ENCODE measurements around a stretch of chr6.

DNA sequence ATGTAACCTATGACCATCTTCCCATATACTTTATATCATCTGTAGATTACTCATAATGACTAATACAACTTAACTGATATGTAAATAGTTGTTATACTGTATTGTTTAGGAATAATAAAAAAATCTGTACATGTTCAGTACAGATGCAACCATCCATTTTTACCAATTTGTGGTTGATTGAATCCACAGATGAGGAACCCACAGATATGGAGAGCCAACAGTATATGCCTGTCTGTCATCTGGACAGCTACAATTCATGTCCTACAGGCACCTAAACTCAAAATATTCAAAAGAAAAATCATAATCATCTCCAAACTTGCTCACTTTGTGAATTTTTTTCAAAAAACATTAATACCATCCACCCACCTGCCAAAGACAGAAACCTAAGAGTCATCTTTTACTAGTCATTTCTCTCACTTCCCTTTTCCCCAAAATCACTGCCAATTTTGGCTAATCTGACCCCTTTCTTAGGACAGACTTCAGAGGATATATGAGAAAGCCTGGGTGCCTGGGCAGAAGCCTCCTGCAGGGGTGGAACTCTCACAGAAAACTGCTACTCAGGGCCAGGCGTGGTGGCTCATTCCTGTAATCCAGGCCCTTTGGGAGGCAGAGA lies 4.1 kb downstream of the DEK start:
- PRO-cap, result no peak

- PRO-cap, result no peak
Measured at GRCh38 chr6:19432960-19433628, 404.1 kb upstream of the ID4 start.

- PRO-cap, result bidirectional peak, plus-strand start at chr6:19837370, minus-strand start at chr6:19836995
Measured at GRCh38 chr6:19836564-19837268, 454 bp upstream of the ID4 start.

- PRO-cap, result no peak
Measured at GRCh38 chr6:19837780-19838975, 1.0 kb downstream of the ID4 start.

- PRO-cap, result no peak
Measured at GRCh38 chr6:19892259-19892725, 55.1 kb downstream of the ID4 start.

- PRO-cap, result no peak
Measured at GRCh38 chr6:20210850-20211554, 1.3 kb downstream of the MBOAT1 start.

DNA sequence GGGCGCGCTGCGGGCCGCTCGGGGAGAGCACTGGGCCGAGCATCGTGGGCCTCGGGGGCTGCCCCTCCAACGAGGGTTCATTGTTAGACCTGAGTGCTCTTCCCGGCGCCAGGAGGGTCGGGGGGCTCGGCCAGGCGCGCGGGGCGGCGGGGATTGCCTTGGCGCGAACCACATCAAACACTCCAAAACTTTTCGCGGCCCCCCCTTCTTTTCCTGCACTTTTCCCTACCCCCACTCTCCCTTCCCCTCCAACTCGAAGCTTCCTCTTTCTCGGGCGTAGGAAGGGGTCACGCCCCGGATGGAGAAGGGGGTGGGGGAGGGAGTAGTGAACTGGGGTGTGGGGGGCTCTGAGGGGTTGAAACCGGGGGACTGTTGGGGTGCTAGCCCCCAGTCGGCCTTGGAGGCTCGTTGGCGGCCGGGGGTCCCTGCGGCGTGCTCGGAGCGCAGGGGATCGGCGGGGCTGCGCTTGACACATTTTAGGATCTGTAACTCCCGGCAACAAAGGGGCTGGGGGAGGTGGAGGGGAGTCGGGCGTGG lies 1.1 kb downstream of the E2F3 start:
- PRO-cap, result no peak

DNA sequence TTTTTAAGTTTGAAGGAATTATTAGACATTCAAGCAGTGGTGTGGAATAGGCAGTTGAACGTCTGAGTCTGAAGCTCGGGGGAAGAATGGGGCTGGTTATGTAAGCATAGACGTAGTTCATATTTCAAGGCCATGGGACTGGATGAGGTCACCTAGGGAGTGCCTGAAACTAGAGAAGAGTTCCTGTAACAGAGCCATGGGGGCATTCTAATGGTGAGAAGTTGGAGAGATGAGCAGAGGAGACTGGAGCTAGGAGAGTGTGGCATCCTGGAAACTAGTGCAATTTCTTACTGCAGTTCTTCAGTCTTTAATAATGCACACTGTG lies 6.5 kb downstream of the CDKAL1 start:
- PRO-cap, result no peak

GRCh38 chr6:20564737-20565283 lies 30.6 kb downstream of the CDKAL1 start:
- PRO-cap, result no peak

DNA sequence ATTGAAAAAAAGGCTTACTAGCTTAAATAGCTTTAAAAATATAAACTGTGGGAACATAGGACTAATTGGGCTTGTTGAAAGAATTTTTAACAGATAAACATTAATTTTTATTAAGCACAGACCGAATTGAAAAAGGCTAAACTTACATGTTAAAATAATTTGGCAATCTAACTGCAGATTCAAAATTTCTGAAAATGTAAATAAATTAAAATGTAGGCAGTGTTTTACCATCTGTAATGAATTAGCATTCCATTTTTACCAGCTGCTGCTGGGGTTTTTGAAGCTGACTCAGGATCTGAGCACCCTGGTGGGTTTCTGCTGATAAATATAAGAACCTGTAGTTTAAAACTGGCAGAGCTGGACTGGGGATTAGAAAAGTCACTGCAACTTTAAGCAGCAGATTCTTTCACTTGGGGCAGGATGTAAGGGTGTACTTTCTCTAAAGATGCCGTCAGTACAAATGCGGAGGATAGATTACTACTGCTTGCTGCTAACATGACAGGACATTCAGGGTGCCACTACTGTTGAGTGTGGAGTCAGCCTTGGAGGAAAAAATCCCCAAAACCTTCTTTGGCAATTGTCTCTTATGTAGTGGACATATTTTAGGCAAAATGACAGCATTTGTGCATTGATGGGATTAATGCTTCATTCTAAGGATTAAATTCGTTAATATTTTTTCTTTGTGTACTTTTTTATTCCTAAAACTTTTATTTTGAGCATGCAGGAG lies 341.8 kb downstream of the CDKAL1 start:
- PRO-cap, result no peak

- PRO-cap, result no peak
Measured at GRCh38 chr6:20877194-20877795, 343.0 kb downstream of the CDKAL1 start.

GRCh38 chr6:21457534-21458159 lies 135.9 kb upstream of the SOX4 start:
- PRO-cap, result no peak

DNA sequence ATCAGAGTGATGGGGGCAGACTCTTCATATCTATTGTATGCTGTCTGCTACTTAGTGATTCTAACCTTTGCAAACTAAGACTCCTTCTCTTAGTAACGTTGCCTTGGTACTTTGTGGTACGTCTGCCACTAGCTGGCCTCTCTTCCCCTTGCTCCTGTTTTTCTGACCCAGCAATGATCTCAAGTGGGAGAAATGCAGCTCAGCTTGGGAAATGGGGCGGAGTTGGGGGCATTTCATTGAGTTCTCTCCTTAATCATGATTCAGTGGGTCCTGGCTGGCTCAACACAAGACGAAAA lies 55.4 kb upstream of the SOX4 start:
- PRO-cap, result no peak

DNA sequence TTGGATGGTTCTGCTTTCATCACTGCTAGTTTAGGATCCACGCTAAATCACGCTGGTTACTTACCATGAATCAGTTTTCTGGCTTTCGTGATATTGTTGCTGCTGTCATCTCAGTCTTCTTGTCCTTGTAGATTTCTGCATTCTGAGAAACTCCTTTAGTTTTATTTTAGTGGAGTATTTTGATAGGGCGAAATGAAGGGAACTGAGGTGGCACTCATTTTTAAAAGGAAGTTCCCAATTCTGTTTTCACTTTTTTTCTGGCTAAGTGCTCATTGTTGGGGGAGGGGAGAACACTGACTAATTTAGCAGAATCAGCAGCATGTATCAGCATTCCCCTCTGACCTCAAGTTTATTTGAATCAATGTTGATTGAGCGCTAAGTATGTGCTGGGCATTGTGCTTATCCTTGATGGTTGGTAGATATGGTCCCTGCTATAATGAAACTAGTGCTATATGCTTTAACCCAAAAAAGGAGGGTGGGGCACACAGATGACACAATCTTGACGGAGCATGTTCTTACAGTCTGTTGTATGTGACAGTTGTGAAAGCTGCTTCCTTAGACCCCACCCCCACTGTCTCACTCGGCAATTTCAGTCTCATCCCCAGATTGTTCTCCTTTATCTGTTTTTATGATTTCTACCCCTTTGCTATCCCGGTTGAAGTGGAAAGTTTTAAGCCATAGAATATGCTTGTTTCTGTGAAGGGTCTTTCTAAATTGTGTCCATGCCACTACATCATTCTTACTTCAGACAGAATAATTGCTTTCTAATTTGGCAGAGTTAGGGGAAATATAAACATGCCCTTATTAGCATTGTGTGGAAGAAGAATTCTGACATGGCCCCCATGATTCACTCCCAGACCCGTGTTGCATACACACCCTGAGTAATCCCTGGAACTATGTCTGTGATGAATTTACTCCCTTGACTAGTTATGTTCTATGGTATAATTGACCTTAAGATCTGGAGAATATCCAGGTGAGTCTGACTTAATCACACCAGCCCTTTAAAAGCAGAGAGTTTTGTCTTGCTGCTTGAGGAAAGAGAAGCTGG lies 262.5 kb downstream of the SOX4 start:
- PRO-cap, result no peak

- PRO-cap, result unidirectional peak, minus-strand start at chr6:22043409
Measured at GRCh38 chr6:22043258-22044028, 253.4 kb downstream of the PRL start.

DNA sequence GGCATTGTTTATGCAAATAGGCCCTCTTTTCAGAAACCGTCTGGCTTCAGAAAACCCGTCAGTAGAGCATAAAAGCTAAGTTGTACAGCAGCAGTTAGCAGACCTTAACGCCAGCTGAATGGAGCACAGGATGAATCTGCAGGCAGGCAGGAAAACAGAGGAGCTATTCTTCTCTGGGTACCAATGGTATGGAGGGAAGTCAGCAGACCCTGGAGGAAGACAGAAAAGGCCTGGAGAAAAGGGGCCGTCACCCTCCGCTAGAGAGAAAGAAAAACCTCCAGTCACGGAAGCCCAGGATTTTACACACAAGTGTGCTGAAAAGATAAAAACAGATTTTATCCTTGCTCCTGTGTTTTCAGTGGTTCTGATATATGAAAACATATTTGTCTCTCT lies 215.7 kb downstream of the HDGFL1 start:
- PRO-cap, result no peak

DNA sequence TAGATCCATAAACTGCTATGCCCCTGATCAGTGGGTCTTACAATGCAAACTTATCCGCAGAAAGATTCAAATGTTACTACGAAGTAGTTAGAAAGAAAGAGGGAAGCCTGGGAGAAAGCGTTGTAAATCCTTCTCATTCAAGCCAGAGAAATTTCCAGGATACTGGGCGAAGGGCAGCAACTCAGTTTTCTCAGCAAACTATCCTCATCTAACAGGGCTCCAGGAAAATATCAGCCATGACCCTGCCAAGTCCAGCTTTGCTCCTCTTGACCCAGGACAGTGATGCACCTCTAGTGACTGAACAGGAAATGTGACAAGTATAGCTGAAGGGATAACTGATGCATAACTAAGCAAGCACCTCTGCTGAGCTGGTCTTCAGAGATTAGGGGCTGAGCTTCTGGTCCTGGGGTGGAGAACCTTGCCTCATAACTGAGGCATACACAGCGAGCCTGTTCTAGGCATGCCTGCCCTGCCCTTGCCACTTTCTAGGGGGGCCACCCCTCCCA lies 22.7 kb downstream of the ALDH5A1 start:
- PRO-cap, result no peak

GRCh38 chr6:24714028-24714543 lies 4.9 kb downstream of the C6orf62 start:
- PRO-cap, result no peak

GRCh38 chr6:24877154-24877491 lies 58.6 kb downstream of the RIPOR2 start:
- PRO-cap, result no peak

GRCh38 chr6:24922875-24923137 lies 13.0 kb downstream of the RIPOR2 start:
- PRO-cap, result no peak